ENCODE measurements around a stretch of chr16.

DNA sequence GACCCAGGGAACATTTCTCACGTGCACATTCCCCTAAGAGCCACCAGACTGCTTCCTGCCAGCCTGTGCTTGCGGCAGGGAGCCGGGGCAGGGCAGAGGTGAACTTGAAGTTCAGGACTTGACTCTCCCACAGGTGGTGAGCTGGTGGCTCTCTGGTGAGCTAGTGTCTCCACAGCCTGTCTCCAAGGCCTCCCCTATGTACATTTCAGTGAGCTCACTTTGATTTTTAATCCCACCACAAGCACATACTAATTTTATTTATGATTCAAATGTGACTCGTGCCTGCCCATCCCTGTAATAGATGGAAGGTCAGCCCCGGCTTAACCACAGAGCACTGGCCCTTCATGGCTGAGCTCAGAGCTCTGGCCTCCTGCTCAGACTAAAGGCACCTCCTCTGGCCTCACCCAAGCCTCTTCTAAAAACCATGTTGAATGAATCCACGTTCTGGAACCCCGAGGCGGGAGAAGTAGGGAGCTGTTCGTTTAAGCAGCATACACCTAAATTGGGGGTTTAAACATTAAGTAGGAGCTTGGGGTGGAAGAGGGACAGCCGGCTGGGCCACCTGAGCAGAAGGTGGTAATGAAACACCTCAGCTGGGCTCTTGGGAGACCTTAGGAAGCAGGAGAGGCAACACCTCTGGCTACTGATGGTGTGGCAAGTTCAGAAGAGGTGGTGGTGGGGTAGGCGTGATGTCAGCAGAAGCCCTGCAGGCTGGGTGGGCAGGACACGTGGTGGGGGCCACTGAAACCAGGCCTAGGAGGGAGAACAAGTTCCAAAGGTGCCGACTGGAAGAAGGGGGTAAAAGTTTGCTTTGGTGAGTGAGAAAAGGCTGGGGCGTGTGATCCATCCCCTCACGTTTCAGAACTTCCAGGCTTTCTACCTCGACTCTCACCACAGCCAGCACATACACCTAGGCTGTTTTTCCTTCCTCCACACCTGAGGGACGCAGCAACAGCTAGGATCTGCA lies 9.5 kb downstream of the SNN start:
- RRBS: no CpG with 5 or more reads among the region's 17 CpGs

DNA sequence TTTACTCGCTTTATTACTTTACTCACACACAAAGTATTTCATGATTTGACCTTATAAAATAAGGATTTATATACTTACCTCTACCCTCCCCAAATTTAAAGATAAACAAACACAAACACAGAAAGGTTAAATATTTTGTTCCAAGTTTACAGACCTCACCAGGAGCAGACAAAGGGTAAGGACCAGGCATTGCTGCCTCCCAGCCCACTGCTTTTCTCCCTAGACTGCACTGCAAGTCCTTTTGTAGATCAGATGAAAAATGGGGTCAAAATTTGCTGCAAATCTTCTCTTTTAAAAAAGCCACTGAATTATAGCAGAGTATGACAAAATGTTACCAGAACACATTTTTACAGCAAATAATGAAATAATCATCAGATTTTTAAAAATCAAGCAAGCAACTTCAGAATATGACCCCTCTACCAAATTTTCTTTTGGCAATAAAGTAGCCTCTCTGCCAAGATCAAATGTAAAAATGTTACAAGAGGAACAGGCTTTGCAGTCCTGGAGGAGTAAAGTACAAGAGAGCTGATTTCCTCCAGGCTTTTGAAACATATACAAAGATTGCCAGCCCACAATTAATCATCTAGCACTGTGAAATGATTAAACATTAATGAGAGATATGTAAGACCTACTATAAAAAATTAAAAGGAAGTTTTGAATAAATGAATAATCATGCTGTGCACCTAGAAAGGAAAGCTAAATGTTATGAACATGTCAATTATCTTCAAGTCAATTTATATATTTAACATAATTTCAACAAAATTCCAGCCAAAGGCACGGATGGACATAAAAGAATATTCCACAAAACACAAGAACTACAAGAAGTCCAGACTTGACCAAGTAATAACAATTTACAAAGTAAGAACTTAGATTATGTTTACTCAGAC lies 26.4 kb downstream of the TXNDC11 start:
- RRBS: no CpG with 5 or more reads among the region's 2 CpGs

DNA sequence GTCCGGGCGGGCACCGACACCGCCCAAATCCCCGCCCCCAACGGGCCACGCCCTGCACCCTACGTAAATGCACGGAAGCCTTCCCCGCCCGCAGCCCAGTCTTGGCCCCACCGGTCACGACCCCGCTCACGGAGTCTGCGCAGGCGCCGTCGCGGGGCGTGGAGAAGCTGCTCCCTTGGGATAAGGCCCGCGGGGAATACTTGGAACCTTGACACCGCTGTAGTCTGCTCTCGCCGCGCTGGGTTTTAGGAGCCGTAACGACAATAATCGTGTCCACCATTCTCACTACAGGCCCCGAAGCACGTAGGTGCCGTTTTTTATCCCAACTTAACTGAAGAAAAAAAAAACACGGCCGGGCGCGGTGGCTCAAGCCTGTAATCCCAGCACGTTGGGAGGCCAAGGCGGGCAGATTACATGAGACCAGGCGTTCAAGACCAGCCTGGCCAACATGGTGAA lies 295 bp upstream of the TXNDC11 start:
- RRBS: 3% methylated on average over 8 of the region's 40 CpGs

GRCh38 chr16:11761654-11762410 lies 19.2 kb upstream of the TXNDC11 start:
- RRBS: no CpG with 5 or more reads among the region's 8 CpGs

- RRBS: no CpG with 5 or more reads among the region's 7 CpGs
These were observed 20.0 kb upstream of the TXNDC11 start for GRCh38 chr16:11762411-11763213.

DNA sequence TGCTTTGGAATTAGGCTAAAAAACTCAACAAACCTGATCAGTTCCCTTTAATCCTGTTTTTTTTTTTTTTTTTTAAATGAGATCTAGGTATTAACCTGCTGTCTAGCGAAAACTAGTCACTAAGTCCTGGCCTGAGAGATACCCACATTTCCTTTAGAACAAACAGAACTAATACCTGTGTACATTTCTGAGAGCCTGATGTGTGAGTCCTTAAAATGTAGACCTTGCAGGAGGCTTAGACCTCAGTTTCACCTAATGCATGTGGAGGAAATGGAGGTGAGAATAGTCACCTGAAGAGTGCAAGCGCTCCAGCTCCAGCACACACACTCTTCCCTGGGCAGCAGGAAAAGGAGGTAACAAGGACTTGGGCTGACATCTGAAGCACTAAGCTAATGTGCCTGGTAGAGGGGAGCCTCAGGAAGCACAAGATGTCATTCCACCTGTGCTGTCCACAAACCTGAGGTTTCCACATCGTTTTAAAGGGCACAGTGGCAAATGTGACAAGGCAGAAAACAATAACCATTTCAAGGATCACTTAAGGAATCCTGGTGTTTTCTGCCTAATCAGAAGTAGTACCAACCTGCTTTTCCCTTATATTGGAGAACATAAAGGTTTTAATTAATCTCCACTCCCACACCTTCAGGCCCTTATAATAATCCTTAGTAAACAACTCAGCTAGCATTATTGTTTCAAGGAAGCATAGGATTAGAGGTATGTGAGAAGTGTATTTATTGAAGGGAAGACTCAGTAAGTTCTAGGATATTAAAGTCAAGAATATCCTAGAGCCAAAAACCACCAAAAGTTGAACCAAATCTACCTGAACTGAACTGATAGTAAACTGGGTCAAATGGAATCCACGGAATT lies 17.2 kb upstream of the RSL1D1 start:
- RRBS: no CpG with 5 or more reads among the region's 4 CpGs

DNA sequence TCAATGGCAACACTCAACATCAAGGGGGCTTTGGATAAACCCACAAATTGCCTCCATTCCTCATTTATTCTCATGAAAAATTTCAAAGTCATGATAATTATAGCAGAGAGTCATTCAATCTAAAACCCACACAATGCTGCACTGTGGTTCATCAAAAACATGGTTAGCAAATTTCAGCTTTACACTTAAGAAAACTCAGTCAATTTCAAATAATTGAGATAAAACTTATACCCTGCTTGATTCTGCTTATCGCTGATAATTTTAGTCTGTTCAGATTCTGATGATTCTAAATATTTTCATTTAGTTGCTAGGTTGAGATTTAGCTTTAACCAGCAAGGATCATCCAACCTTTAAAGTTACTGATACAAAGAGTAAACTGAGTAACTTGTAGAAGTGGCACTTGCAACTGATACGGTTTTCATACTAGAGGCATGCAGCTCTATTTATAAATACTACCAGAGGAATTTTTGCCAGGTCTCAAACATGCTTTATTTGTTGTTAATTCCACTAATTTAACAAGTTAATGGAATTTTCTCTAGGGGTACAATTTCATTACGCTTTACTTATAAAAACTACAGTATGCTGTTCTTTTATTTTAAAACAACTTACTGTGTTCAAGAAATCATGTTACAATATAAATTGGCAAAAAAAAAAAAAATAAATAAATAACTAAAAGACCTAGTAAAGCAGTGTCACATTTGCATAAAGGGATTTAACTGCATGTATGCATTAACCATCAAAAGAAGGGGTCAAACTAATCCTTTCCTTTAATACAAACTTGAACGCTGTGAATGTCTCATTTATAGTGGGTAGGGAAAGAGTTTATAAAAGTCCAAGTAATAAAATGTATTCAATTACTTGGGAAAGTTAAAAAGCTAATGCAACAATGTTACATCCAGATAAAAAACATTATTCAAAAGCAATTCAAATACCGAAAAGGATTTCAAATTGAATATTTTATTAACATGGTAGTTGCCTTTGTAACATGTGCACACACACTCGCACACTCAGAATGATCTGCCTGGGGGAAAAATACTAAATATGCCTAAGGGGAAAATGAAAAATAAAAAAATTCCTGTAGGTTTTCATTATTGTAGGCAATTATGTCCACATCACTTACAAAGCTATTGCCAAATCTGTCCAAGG lies 20.8 kb upstream of the RSL1D1 start:
- RRBS: no CpG with 5 or more reads among the region's 6 CpGs

- RRBS: 88% methylated on average over 3 of the region's 6 CpGs
These were observed 103.0 kb downstream of the SNX29 start for GRCh38 chr16:12079493-12079922.

DNA sequence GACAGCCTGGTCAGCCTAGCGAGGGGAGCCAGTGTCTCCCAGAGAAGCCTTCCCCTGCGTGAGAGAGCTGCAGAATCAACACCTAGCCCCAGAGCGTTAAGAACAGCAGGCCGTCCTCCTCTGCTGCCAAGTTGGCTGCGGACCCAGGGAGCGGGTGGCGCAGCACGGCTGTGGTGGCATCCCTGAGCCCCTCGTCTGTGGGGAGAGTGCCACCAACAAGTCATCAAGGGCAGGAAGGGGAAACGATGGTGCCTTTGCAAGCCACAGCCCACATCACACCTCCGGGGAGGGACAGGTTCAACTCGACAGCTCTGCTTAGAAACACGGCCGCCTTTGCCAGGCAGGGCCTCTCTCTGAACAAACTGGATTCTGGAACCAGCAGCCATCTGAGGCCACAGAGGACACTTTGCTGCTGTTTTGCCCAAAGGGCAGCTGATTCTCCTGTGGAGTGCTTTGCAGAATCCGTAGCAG lies 270.8 kb downstream of the CPPED1 start:
- RRBS: no CpG with 5 or more reads among the region's 15 CpGs

- RRBS: no CpG with 5 or more reads among the region's 8 CpGs
These were observed 49.6 kb downstream of the CPPED1 start for GRCh38 chr16:12753927-12754621.

DNA sequence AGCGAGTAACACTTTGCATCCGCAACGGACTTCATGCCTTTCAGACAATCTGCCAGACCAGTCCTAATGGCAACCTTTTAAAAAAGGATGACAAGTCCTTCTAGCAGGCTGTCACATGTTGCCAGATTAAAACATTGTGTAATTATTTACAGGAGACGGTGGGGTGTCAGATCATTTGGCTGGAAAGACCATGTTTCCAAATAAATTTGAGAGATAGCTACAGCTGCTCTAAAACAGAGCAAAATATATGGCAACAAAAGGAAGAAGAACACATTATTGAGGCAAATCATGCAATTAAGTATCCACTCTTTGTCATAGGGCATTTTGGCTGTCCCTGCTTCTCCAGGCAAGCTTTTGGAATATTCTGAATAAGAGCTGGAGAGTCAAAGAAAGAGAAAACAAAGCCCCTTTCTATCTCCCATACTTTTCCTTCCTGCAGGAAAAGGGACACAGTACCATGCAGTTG lies 46.0 kb downstream of the CPPED1 start:
- RRBS: no CpG with 5 or more reads among the region's 4 CpGs

DNA sequence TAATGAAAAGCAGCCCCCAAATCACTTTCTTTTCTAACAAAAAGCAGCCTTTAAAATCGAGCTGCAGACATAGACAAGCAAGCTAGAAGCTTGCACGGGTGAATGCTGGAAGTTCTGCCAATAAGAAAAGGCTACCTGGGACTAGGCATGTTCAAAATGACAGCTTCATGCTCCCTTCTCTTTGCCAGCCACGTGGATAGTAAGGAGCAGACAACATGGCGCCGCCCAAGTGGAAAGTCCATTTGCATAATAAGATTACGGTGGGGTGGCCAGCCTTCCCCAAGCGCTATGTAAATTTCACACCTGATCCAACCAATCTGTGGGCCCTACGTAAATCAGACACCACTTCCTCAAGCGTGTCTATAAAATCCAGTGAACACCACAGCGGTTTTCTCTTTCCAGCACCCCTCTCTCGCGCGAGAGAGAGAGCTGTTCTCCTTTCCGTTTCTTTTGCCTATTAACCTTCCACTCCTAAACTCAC lies 140.4 kb upstream of the ERCC4 start:
- RRBS: no CpG with 5 or more reads among the region's 14 CpGs

DNA sequence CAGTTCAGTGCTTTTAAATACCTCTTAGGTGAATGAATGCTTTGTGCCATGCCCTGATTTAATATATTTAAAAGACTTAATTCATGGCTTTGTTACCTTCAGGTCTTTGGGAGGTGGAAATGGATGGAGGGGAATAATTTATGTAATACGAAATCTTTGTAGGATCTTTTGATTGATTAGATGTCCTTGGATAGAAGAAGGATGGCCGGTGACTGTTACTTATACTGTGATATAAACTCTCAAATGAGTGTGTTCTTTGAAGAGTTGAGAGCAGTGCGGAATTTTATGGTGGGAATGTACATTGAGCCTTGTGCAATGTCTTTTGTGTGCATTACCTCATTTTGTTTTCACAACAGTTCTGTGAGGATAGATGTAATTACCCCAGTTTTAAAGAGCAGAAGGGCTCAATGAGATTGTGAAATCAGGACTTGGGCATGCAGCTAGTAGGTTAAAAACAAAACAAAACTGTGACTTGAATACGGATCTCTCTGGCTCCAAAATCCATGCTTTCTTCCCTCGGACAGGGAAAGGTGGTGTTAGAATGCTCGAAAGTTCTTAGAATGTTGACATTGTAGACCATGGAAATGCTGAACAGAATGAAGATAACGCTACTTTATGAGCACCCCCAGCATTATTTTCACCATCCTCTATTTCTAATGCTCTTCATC lies 16.9 kb downstream of the MRTFB start:
- RRBS: no CpG with 5 or more reads among the region's 7 CpGs

DNA sequence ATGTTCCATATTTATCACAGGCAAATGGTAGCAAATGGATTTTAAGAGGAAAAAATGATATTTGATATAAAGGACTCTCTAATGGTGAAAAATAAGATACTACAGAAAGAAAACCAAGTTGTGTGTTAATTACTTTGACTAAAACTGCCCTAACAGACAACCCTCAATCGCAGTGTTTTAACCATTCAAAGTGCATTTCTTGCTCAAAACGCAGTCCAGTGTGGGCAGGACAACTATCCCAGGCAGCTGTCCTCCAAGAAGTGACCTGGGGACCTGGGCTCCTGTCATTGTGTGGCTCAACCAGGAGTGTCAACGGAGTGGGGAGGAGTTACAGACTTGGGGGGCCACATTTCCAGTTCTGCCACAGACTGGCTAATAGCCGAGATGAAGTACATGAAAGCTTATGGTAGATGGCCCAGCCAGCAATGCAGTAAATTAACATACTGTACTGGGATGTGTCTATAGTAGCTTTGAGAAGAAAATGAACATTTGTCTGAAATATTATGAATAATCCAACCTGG lies 119.5 kb downstream of the MRTFB start:
- RRBS: no CpG with 5 or more reads among the region's 4 CpGs

DNA sequence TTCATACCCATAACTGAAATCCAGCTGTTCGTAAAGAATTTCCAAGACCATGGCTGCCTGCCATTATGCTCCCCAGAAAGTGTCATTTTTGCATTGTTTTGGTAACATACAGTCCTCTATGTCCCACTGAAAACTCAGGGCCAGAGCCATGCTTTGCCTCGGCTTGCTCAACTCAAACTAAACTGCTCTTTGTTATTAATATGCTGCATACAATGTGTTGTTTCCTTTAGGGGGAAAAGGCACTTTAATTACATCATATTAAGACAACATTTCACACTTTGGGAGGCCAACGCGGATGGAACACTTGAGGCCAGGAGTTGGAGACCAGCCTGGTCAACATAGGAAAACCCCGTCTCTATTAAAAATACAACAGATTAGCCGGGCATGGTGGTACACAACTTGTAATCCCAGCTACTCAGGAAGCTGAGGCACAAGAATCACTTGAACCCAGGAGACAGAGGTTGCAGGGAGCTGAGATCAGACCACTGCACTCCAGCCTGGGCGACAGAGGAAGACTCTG lies 132.2 kb downstream of the MRTFB start:
- RRBS: no CpG with 5 or more reads among the region's 7 CpGs

DNA sequence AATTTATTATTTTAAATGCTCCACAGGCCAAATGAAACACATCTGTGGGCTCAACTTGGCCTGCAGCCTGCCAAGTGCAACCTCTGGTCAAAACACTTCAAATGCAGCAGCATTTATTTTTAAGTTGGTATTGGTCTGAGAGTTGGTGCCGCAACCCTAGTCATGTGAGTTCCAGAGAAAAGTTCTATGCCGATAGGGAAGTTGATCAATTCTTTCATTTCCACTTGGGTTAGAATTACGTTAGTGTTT lies 220.9 kb downstream of the MRTFB start:
- RRBS: no CpG with 5 or more reads among the region's 3 CpGs

GRCh38 chr16:14301184-14301805 lies 230.2 kb downstream of the MRTFB start:
- RRBS: 11% methylated on average over 6 of the region's 16 CpGs

DNA sequence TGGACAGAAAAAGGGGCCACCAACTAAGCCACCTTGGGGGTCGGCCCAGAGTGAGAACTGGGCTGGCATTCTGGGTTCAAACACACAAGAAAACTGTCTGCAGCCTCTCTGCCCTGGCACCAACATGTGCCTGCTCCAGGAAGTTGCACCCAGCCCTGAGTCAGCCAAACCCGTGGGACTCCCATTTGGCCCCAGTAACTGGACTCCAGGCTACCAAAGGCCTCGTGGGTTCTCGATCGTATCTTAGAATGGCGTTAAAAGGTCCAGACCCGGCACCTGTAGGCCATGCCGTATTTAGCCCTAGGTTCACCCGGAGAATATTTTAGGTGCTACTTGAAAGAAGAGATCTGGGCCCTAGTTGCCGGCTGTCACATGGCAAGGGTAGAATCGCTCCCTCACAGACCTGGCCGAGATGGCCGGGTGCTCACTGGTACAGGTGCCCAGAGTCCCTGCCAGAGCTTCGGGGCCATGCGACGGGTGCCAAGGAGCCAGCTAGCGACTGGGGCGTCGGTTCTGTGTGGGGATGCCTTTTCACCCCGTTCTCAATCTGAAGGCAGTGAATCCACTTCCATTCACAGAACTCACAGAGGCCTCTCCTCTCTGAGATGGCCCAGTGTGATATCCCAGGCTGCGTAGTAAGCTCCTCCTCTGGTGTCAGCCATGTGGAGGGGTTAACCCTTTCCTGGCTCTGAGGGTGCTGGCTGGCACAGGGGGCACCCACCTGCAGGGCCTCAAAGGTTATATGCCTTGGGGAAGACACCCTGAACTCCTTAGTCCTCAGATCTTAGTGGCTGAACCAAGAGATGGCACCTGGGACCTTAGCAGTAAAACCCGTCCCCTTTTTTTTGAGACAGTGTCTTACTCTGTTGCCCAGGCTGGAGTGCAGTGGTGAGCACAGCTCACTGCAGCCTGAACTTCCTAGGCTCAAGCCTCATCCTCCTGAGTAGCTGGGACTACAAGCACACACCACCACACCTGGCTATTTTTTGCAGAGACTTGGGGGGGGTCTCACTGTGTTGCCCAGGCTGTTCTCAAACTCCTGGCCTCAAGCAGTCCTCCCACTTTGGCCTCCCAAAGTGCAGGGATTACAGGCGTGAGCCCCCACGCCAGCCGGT lies 236.9 kb downstream of the MRTFB start:
- RRBS: 72% methylated on average over 6 of the region's 25 CpGs

DNA sequence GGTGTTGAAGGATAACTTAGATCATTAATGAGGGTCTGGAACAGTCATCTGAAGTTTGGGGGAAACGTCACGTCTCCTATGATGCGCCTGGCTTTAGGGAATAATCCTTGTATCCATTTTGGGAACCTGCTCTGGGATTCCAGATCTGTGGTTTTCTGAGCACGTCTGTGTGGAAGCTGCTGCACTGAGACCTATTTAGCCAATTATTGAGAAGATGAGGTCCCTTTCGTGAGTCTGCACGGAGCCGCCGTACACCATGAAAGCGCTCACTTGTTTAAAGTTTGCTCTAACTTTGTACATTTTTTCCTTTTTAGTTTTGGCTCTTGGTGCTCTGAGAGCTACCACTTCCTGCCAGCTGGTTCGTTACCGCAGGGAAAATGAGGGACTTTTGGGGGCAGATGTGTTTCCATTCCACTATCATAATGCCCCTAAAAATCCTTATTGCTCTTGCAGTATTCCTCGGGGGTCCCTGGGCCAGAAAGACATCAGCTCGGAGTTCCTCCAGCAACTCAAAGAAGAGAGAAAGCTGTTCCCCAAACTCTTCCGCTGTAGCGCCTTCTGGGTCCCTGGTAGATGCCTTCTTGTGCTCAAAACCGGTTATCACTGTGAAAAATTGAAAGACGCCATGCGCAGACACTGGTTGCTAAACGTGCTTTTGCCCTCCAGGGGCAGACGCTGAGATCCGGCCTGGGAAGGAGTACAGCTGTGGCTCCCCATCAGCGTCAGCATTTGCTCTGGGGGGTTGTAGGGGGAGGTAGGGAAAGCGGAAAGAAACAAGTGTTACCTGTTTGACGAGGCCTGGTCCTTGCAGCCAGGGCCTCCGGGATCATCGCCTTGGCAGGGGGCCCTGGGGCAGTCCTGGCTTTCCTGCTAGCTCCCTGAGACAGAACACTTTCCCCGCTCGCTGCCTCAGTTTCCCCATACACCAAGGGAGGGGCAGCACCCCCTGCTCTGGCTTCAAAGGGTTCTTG lies 238.1 kb downstream of the MRTFB start:
- RRBS: 81% methylated on average over 5 of the region's 28 CpGs

- RRBS: no CpG with 5 or more reads among the region's 20 CpGs
These were observed 266.4 kb downstream of the MRTFB start for GRCh38 chr16:14337357-14338126.

All from PFSK-1 (cell line).